Skeletal muscle tissue (tissue), 7 donors: ENCODE measurements around the genes PBX2, HLA-DMA, HSD17B8 and PHF1.

- PRO-cap, 3 experiments: no peak in any of the 3 experiments
- RAMPAGE, long total RNA: no peak
- RRBS, 2 experiments: no CpG with 5 or more reads among the region's 10 CpGs
These were observed 2.4 kb upstream of the AGER start for GRCh38 chr6:32186308-32186923.

DNA sequence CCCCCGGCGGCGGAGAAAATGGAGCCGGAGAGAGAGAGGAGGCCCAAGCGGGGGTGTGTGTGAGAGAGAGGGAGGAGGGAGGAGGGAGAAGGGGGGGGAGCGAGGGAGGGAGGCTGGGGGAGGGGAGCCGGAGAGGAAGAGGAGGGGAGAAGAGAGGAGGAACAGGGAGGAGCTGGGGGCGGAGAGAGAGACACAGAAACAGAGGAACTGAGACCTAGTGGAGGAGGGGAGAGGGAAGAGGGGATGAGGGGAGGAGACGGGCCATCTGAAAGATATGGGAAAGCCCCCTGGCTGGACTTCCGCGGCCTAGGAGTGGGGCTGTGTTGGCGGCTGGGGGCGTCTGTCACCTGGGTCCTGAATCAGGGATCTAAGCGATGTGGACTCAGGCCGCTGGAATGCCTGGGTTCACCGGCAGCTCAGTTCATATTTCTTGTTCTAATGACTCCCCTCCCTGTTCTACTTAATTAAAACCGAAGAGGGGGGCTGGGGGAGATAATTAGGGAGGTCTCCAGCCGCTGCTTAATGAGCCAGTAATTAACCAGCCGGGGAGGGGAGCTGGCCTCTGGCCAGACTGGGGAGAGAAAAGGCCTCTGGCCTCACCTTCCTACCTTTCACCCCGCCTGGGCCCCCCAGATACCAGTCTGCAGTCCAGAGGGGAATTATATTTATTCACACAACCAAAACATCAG, at the start of gene PBX2:
Gene PBX2, minus strand, starts transcription at position 84 of the 689 bp plus-strand sequence.
- PRO-cap, 3 experiments: peak in 3 of 3 experiments; most common plus-strand start position 232 of the sequence (in 2); most common minus-strand start position 55 of the sequence (in 2)
- RAMPAGE, long total RNA: no peak
- RRBS, 2 experiments: 2 to 4% methylated on average over 3 to 5 of the region's 20 CpGs

- PRO-cap, 3 experiments: no peak in any of the 3 experiments
- RAMPAGE, long total RNA: no peak
- RRBS, 2 experiments: no CpG with 5 or more reads among the region's 6 CpGs
These were observed 11.3 kb upstream of the NOTCH4 start for GRCh38 chr6:32235004-32235706.

- PRO-cap, 3 experiments: no peak in any of the 3 experiments
- RAMPAGE, long total RNA: no peak
These were observed 4.7 kb downstream of the HLA-DRA start for GRCh38 chr6:32444507-32444745.

- PRO-cap, 3 experiments: no peak in any of the 3 experiments
- RAMPAGE, long total RNA: no peak
- RRBS, 2 experiments: no CpG with 5 or more reads among the region's 6 CpGs
These were observed 21.4 kb upstream of the HLA-DRB5 start for GRCh38 chr6:32551397-32551933.

- PRO-cap, 3 experiments: no peak in any of the 3 experiments
- RAMPAGE, long total RNA: no peak
- RRBS, 2 experiments: no CpG with 5 or more reads among the region's 7 CpGs
These were observed 8.3 kb downstream of the HLA-DRB1 start for GRCh38 chr6:32581123-32581966.

DNA sequence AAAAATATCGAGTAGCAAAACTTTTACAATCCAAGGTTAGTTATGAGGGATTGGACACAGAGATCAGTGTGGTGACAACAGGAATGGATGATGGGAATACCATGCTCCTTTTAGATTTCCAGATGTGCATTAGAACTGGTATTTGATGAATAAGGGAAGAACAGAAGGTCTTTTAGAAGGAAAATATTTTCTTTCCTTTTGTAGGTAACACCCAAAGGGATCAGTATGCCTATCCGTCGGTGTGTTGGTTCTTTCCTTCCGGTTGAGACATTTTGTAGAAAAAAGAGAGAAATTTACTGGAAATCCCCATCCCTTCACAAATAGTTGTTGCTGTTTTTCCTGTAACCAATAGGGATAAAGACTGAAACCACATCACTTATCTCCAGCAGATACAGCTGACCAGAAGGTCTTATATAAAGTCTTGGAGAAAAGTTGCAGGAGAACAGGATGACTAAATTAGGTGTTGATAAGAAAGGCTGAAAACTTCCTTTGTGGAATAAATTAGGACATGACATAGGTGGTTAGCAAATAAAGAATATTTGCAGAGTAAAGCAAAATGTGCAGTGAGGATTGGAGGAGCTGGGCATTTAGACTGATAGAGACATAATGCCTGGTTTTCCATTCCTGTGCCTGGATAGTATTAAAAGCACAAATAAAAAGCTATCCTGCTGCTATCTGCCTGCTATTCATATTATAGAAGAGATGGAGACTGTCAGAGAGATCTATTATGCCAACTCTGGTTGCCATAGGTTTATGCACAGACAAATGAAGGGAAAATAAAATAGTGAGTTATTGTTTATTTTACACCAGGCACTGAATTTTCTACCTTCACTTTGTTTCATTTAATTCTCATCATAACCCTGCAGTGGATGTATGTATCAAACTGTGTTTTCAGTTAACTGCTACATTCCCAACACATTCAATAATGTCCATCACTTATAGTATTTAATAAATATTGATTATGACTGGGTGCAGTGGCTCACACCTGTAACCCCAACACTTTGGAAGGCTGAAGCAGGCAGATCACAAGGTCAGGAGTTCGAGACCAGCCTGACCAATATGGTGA, 15.0 kb upstream of the HLA-DRB1 start:
- PRO-cap, 3 experiments: no peak in any of the 3 experiments
- RAMPAGE, long total RNA: no peak
- RRBS, 2 experiments: no CpG with 5 or more reads among the region's 5 CpGs

DNA sequence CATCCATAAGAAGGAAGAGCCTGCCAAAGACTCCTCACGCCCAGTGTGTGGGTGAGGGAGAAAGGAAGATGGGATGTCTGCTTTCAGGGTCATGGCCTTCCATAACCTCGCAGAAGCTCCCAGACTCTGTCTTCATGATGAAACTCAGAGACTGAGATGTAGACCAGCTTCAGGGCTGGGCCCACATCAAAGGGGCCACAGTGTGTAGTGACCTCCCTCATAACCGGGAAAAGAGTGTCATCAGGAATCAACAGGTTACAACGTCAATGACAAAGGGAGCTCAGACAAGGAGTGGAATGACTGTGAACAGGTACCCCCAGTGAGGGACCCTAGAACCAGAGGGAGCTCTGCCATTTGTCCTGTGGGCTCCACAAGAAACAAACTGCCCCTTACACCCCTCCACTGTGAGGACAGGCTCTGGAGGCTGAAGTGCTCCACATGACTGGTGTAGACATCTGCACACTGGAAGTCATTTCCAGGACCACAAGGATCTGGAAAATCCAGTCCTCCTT, 8.0 kb downstream of the HLA-DQB1 start:
- PRO-cap, 3 experiments: no peak in any of the 3 experiments
- RAMPAGE, long total RNA: no peak
- RRBS, 2 experiments: no CpG with 5 or more reads among the region's 4 CpGs

DNA sequence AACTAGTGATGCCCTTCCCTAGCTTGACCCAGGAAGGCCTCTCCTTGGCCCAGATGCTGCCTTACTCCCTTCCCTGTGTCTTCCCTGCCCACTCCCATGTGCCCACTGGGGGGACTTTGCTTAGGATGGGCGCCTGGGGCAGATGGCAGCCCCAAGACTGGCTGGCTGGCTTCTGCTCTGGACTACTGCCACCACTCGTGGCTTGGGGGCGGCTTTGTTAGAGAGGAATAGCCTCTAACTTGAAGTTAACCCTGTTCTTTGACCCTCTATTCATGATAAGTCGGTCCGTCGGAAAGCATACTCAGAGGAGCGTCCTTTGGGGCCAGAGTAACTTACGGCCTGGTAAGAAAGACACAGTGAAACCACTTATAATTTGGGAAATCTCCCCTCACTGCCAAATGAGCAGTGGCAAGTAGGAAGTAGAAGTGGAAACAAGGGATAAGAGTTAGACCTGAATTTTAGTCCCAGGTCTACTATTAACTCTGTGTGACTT, 853 bp downstream of the PSMB9 start:
- PRO-cap, 3 experiments: no peak in any of the 3 experiments
- RAMPAGE, long total RNA: no peak
- RRBS, 2 experiments: no CpG with 5 or more reads among the region's 8 CpGs

GRCh38 chr6:32952463-32953499, at the start of gene HLA-DMA:
HLA-DMA (minus strand) TSS chr6:32953097.
- PRO-cap, 3 experiments: peak in 3 of 3 experiments; most common plus-strand start chr6:32953355 (in 1); most common minus-strand start chr6:32953096 (in 2)
- RAMPAGE, long total RNA: start-site peak on the minus strand at chr6:32953049-32953111, 43 and 21 reads in 2 replicates
- RRBS, 2 experiments: no CpG with 5 or more reads among the region's 11 CpGs

DNA sequence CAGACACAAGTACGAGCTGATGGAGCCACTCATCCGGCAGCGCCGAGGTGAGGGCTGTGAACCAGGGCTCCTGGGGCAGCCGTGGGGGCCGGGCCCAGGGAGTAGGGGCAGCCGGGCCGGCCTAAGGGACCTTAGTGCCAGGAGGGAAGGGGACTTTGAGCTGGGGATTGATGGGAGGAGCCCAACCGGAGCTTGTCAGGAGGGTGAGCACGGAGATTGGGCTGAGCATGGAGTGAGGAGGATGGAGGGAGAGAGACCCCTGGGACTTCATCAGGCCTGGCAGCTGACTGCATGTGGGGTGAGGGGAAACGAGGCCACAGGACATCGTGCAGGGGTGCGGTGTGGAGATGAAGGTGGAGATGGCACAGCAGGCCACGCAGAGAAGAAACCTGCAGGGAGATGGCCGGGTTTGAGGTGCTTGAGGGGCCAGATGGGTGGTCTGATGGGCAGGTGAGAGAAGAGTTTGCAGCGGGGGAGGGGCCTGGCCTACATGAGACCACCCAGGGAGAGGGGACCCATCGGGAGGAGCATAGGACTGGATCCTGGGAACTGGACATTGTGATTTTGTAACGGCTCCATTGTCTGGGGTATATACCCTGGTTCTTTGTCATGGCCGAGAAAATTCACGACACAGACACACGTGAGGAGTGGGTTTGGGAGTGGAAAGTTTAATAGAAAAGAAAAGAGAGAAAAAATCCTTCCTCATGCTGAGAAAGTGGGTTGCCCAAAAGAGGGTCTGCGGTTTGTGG, 41.6 kb downstream of the HLA-DPB1 start:
- PRO-cap, 3 experiments: no peak in any of the 3 experiments
- RAMPAGE, long total RNA: no peak
- RRBS, 2 experiments: 3 to 7% methylated on average over 7 of the region's 22 CpGs

DNA sequence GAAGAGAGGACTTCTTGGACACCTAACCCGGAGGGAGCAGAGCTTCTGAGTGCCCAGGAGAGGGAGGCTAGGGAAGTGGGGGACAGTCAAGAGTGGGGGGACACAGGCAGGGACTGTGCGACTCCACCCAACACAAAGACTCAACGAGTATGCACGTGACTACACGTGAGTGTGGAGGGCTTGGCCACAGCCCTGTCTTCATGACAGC, 30.3 kb downstream of the COL11A2 start:
- PRO-cap, 3 experiments: no peak in any of the 3 experiments
- RAMPAGE, long total RNA: no peak
- RRBS, 2 experiments: 0 to 13% methylated on average over 1 of the region's 5 CpGs

GRCh38 chr6:33204625-33205158, at the start of gene HSD17B8:
HSD17B8 (plus strand) TSS chr6:33204655.
- PRO-cap, 3 experiments: peak in 3 of 3 experiments; most common plus-strand start chr6:33204661 (in 2)
- RAMPAGE, long total RNA: start-site peak on the plus strand at chr6:33204631-33204666, 84 and 77 reads in 2 replicates
- RRBS, 2 experiments: 1 to 2% methylated on average over 9 to 14 of the region's 34 CpGs

DNA sequence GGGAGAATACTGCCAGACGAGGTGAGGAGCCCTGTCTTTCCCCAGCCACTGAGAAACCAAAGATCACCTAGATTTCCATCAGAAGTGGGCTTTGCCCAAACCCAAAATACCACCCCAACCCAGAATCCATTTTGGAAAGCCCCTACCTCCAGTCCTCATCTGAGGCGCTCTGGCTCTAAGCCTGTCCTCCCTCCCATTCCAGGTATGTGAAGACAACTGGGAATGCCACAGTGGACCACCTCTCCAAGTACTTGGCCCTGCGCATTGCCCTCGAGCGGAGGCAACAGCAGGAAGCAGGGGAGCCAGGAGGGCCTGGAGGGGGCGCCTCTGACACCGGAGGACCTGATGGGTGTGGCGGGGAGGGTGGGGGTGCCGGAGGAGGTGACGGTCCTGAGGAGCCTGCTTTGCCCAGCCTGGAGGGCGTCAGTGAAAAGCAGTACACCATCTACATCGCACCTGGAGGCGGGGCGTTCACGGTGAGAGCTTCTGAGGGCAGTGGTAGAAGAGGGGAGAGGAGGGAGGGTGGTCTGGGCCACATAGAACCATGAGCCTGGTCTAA, 3.3 kb downstream of the RING1 start:
- PRO-cap, 3 experiments: no peak in any of the 3 experiments
- RAMPAGE, long total RNA: no peak
- RRBS, 2 experiments: 92% methylated on average over 2 of the region's 15 CpGs; no CpG with 5 or more reads in 1 of the 2 experiments

- PRO-cap, 3 experiments: no peak in any of the 3 experiments
- RAMPAGE, long total RNA: no peak
- RRBS, 2 experiments: 35 to 73% methylated on average over 3 to 6 of the region's 24 CpGs
These were observed 1.4 kb downstream of the B3GALT4 start for GRCh38 chr6:33278105-33278999.

DNA sequence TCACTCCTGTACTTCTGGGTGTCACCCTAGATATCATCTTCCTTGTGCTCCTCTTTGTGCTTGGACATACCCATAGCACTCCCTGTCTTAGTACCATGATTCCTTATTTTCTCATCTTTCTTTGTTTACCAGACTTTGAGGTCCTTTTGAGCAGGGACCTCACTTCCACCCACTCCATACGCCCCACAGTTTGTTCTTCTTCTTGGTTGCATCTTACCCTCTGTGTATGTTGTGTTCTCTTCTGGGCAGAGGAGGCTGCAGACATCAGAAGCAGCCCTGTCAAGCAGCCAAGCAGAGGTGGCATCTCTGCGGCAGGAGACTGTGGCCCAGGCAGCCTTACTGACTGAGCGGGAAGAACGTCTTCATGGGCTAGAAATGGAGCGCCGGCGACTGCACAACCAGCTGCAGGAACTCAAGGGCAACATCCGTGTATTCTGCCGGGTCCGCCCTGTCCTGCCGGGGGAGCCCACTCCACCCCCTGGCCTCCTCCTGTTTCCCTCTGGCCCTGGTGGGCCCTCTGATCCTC, 6.1 kb upstream of the PHF1 start:
- PRO-cap, 3 experiments: no peak in any of the 3 experiments
- RAMPAGE, long total RNA: no peak
- RRBS, 2 experiments: 86 to 92% methylated on average over 5 of the region's 11 CpGs

- PRO-cap, 3 experiments: peak in 3 of 3 experiments; most common plus-strand start chr6:33411063 (in 2)
- RAMPAGE, long total RNA: no peak
- RRBS, 2 experiments: 3% methylated on average over 27 of the region's 45 CpGs
These were observed at the start of gene PHF1 for GRCh38 chr6:33410957-33411412. PHF1 (plus strand) TSS chr6:33411014.

- PRO-cap, 3 experiments: no peak in any of the 3 experiments
- RAMPAGE, long total RNA: no peak
- RRBS, 2 experiments: 63 to 69% methylated on average over 4 of the region's 19 CpGs
These were observed 1.8 kb downstream of the CUTA start for GRCh38 chr6:33415833-33416869.

DNA sequence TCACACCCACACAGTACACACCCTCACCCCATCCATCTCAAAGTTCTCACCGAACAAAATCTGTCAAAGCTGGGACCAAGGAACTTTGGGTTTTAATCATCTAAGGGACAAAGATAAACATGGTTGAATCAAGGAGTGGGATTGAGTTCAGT, 1.2 kb downstream of the CUTA start:
- PRO-cap, 3 experiments: no peak in any of the 3 experiments
- RAMPAGE, long total RNA: no peak
- RRBS, 2 experiments: no CpG with 5 or more reads among the region's 1 CpG

- PRO-cap, 3 experiments: no peak in any of the 3 experiments
- RAMPAGE, long total RNA: no peak
- RRBS, 2 experiments: no CpG with 5 or more reads among the region's 12 CpGs
These were observed 54.6 kb downstream of the ZBTB9 start for GRCh38 chr6:33508914-33509456.